ENCODE measurements around the genes TAAR6, TAAR2 and TCF21.

GRCh38 chr6:131635333-131635804 lies 1.7 kb upstream of the ENPP3 start:
- CAGE, long polyA plus RNA: no peak
- RRBS: no CpG with 5 or more reads among the region's 8 CpGs

- CAGE, long polyA plus RNA: no peak
- RRBS: no CpG with 5 or more reads among the region's 7 CpGs
These were observed 38.5 kb downstream of the ENPP1 start for GRCh38 chr6:131846227-131846838.

- CAGE, long polyA plus RNA: no peak
- RRBS: no CpG with 5 or more reads among the region's 2 CpGs
These were observed 41.4 kb downstream of the ENPP1 start for GRCh38 chr6:131849135-131849653.

DNA sequence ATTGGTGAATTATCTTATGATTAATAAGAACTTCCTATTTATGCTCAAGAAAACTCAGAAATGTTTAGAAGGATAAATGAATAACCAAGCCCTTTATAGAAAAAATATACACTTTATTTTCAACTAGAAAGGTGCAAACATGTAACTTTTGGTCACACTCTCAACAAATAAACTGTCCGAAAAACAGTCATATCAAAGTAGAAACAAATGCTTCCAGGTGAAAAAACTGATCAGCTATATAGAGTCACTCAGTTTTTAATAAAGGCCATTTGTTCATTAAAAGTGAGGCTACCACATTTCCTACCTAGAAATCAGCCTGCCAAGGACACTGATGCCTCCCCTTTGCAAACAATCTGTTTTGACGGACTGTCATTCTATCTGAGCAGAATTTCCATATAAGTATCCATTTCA lies 3.1 kb downstream of the CCN2 start:
- CAGE, long polyA plus RNA: no peak
- RRBS: no CpG with 5 or more reads among the region's 2 CpGs

- CAGE, long polyA plus RNA: no peak
- RRBS: no CpG with 5 or more reads among the region's 5 CpGs
These were observed 180.4 kb upstream of the CCN2 start for GRCh38 chr6:132131328-132132184.

- CAGE, long polyA plus RNA: no peak
- RRBS: no CpG with 5 or more reads among the region's 7 CpGs
These were observed 46.6 kb downstream of the MOXD1 start for GRCh38 chr6:132354411-132355319.

DNA sequence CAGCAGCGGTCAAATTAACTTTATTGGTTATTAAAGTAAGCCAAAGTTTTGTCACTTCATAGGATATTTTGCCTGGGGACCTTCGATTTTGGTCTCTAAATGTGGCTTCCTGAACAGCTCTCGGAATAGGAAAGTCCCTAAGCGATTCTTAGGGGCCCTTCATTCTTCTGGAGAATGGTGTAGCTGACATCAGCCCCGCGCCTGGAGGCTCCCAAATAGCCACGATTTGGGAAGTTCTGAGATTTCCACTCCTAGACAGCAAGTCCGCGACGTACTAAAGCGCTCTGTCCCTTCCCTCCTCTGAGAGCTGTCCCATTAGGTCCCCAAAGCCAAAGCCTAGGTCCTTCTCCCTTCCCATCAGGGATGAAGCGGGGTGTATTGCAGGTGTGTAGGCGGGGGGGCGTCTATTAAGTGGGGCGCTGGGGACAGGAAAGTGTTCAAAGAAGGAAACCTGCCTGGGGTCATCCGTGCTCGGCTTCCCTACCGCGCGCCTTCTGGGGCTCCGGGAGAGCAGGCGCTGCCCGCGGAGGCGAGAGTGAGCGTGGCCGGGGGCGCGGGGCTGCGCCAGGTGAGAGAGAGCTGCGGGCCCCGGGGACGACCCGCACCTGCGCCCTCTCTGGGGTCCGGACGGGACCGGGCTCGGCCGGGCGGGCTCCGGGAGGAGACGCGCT lies 651 bp downstream of the MOXD1 start:
- CAGE, long polyA plus RNA: no peak
- RRBS: 4% methylated on average over 18 of the region's 44 CpGs

GRCh38 chr6:132570290-132570543 lies at the start of gene TAAR6:
TSS of gene TAAR6 (plus strand) at chr6:132570322.
- CAGE, long polyA plus RNA: no peak
- RRBS: no CpG with 5 or more reads among the region's 9 CpGs

- CAGE, long polyA plus RNA: no peak
- RRBS: no CpG with 5 or more reads among the region's 6 CpGs
These were observed at the start of gene TAAR2 for GRCh38 chr6:132624122-132624517. TSS of gene TAAR2 (minus strand) at chr6:132624275.

DNA sequence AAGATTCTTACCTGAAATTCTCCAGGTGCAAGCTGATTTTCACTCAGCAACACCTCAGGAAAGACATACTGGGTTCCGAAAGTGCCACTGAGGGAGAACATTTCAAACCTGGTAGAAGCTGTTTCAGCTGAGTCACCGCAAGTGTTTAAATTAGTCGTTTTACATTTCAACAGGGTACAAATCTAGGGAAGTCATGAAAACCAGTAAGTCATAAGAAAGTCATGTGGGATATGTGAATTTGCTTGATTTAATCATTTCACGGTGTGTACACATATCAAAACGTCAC lies 25.3 kb upstream of the TAAR1 start:
- CAGE, long polyA plus RNA: no peak
- RRBS: no CpG with 5 or more reads among the region's 5 CpGs

DNA sequence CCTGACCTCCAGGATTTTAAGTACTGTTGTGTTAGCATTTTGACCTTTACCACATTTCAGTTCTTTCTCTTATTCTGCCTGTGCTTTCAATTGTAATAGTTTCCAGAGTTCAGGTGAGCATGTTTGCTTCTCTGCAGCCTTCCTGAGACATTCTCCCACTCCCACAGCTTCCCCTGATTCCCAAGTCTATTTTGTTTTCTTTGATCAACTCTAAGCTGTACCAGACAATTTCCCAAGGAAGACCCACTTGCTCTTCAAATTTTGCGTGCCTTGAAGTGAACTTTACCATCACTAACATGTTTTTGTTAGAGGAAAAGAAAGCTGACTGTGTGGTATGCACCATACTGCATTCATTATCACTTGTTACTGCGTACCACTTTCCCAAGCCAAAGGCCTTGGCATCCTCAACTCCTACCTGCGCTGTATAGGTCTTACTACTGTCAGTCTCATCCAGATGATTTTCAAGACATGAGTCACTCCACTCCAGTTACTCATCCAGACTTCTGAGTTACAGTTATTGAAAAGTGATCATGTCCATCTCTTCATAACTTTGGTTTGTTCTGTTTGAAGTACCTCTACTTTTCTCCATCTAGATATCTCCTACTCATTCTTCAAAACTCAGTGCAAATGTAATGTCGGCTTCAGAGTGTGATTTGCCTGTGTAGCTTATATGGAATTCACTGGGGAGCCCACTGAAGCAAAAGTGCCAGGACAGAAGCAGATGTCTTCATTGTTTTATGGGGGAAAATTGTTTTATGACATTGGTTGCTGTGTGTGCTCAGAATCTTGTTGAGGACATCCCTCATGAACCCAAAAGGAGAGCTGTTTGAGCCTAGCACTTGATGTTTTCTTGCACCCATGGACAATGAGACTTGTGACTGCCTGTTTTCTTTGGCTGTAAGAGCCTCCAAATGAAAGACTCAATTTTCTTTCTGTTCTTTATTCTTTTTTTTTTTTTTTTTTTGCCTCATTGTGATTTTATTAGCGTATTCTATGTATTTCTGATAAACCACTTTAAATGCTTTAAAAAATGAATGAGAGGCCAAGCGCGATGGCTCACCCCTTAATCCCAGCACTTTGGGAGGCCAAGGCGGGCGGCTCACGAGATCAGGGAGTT lies 5.3 kb downstream of the RPS12 start:
- CAGE, long polyA plus RNA: no peak
- RRBS: no CpG with 5 or more reads among the region's 10 CpGs

DNA sequence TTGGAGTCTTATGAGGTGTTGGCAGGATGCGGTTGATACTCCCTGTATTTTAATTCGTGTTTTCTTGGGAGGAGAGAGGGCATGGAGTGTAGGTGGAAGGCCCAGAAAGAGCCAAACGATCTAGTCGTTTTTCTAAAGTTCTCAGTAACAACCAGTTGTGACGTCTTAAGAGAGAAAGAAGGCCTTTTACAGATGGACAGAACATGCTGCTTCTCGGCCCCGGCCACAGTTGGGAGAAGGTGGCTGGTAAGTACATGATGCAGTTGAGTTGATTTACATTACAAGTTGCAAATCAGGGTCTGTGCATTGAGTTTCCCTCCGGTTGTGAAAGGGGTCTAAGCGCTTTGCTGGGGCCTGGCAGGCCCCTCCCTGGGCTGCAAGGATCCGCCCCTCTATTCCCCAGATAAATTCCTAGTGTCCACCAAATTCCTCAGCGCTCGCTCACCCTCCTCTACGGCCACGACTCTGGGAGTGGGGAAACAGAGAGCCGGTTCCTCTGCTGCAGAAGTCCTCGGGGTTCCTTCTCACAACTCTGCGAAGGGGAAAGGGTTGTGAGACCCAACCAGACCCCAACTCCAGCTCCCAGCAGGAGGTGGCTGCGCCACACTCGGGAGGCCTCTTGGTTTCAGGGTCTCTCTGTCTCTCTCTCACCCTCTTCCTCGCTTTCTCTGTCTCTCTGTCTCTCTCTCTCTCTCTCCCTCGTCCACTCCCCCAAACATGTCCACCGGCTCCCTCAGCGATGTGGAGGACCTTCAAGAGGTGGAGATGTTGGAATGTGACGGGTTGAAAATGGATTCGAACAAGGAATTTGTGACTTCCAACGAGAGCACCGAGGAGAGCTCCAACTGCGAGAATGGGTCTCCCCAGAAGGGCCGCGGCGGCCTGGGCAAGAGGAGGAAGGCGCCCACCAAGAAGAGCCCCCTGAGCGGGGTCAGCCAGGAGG lies at the start of gene TCF21:
TCF21 (plus strand) TSS at position 433 of the 943 bp plus-strand sequence.
- CAGE, long polyA plus RNA: no peak
- RRBS: 17% methylated on average over 2 of the region's 33 CpGs

GRCh38 chr6:133889624-133890611 lies 1.0 kb downstream of the TCF21 start:
- CAGE, long polyA plus RNA: no peak
- RRBS: 6% methylated on average over 6 of the region's 53 CpGs

DNA sequence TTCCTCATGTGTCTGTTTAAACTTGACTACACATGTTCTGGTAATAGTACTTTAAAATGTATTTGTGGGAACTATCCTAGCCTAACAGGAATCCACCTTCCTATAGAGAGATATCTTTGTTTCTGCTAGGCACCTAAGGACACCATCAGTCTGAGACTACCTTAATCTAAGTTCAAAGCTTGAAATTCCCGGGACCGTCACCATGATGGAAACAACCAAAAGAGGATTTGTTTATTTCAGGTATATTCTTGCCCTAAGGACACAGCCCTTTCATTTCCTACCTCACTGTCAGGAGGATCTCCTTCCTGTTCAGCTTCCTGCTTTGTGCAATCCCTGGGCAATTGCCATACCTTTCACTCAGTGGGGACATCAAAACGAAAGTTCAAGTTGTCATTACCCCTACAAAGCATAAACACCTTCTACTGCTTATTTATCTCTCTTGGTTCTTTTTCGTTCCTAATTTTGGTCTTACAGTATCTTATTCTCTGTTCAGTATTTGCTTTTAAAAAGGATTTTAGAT lies 13.3 kb upstream of the TBPL1 start:
- CAGE, long polyA plus RNA: no peak
- RRBS: no CpG with 5 or more reads among the region's 4 CpGs

- CAGE, long polyA plus RNA: no peak
- RRBS: no CpG with 5 or more reads among the region's 4 CpGs
These were observed 35.7 kb downstream of the TBPL1 start for GRCh38 chr6:133988605-133989301.

GRCh38 chr6:133990593-133991804 lies 38.0 kb downstream of the TBPL1 start:
- CAGE, long polyA plus RNA: no peak
- RRBS: no CpG with 5 or more reads among the region's 7 CpGs

DNA sequence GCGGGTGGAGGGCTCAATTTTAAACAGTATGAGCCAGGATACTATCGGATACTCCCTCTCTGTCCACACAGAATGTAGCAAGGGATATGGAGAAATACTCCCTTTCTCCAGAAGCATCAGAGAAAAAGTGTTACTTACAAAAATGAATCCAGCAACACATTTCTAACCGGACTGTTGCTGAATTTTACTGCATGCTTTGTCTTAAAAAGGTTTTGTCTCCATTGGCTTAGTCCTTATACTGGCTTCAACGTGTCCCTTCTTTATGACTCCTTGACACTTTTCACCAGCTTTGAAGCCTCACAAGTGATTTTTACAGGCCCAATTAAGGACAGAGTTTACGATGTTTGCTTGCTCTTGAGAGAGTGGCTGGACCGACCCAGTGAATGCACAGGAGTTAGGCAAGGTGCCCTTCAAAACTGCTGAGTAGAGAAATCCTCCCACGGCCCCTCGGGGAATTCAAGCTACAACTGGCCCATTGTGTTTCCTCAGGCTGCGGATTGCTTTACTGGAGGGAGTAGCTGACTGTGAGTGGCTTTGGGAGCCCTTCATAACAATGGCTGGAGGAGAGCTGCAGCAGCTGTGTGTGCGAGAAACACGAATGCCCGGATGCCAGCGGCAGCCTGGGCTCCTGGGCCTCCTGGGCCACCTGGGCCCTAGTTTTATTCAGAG lies 50.1 kb downstream of the SGK1 start:
- CAGE, long polyA plus RNA: no peak
- RRBS: no CpG with 5 or more reads among the region's 13 CpGs

- CAGE, long polyA plus RNA: no peak
- RRBS: no CpG with 5 or more reads among the region's 7 CpGs
These were observed 21.9 kb downstream of the SGK1 start for GRCh38 chr6:134295814-134296658.

DNA sequence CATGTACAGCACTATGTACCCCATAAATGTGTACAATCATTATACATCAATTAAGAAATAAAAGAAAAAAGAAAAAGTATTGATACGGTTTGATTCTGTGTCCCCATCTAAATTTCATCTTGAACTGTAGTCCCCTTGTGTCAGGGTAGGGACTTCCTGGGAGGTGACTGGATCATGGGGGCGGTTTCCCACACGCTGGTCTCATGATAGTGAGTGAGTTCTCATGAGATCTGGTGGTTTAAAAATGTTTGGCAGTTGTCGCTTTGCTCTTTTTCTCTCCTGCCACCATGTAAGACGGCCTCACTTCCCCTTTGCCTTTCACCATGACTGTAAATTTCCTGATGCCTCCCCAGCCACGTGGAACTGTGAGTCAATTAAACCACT lies 80.4 kb upstream of the SGK1 start:
- CAGE, long polyA plus RNA: no peak
- RRBS: no CpG with 5 or more reads among the region's 6 CpGs

GRCh38 chr6:134420554-134421409 lies 102.9 kb upstream of the SGK1 start:
- CAGE, long polyA plus RNA: no peak
- RRBS: no CpG with 5 or more reads among the region's 5 CpGs

Measured in osteoblast (primary cell).